MCF 10A (cell line): ENCODE data around the gene GABPA.

DNA sequence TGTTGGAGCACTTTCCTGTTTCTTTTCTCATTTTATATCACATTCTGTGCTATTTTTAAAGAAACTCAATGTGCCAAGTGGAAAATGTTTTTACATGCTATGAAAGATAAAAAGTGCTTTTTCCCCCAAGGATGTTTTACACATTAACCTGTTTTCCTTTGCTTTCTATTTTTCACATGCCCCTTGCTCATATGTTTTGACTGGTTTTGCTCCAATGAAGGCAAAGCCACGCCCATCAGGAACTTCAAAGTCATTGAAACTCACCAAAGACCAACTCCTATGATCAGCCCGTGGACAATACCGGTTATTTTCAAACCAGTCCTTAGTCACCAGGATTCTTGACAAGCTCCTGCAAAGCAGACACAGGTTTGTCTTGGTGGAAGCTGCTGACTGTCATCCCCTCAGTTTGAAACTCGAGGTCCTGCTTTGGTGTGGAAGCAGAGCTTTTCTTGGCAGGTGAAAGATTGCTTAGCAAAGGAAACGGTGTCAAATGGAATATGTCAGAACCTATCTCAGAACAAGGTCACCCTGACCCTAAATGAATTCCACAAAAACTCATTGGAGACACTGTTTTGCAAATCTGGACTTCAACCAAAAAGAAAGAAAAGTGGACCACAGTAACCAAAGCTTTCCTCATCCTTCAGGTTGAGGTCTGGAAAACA, 384.7 kb upstream of the CXADR start:
- PRO-cap: no peak
- RRBS: no CpG with 5 or more reads among the region's 5 CpGs

- PRO-cap: unidirectional peak, minus-strand start at chr21:17139895
- RRBS: no CpG with 5 or more reads among the region's 6 CpGs
Observed at GRCh38 chr21:17139560-17140024, 373.3 kb upstream of the CXADR start.

GRCh38 chr21:17429048-17429379, 83.8 kb upstream of the CXADR start:
- PRO-cap: no peak
- RRBS: no CpG with 5 or more reads among the region's 5 CpGs

- PRO-cap: no peak
- RRBS: no CpG with 5 or more reads among the region's 7 CpGs
Observed at GRCh38 chr21:17463296-17463776, 49.5 kb upstream of the CXADR start.

- PRO-cap: bidirectional peak, plus-strand start at chr21:17513425, minus-strand start at chr21:17513389
- RRBS: under 1% methylated on average over 17 of the region's 48 CpGs
Observed at GRCh38 chr21:17513146-17513596, 328 bp downstream of the CXADR start.

DNA sequence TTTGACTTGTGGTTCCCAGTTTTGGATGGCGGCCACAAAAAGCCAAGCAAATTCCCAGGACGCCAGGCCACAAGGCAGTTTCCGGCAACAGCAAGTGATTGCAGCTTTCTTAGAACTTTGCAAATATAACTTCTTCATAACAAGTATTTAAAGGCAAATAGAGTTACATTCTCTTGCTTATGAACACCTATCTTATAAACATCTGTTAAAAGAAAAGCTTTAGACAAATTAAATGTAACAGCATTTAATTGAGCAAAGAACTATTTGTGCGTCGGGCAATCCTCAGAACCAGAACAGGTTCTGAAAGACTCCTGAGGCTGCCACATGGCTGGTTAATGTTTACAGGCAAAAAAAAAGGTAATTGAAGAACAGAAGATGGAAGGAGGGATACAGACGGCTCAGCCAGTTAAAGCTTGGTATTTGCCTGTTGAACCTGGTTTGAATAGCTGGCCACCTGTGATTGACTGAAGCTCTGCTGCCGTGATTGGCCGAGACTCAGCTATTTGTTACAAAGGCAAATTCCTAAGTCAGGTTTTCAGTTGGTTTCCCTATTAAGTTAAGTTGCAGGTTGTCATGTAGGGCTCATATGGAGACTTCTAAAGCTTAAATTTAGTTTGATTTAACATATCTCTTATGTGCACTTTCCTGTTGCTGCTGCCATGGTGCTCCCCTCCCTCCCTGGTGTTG, 80.7 kb downstream of the C21orf91 start:
- PRO-cap: no peak
- RRBS: no CpG with 5 or more reads among the region's 8 CpGs

DNA sequence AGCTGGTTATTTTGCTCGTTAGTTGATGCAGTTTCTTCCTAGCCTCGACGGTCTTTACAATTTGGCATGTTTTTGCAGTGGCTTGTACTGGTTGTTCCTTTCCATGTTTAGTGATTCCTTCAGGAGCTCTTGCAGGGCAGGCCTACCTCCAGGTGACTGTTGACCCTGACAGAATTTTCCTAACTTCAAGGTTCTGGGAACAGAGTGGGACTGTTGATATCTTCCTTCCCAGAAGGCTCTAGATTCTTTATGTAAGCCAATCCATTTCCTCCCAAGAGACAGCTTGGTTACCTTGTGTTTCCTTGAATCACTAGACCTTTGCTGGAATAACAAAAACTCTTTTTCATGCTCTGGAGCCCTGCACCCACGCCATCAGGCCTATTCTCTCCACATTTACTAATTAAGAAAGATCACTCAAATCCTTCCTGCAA, 67.0 kb downstream of the C21orf91 start:
- PRO-cap: no peak
- RRBS: no CpG with 5 or more reads among the region's 4 CpGs

DNA sequence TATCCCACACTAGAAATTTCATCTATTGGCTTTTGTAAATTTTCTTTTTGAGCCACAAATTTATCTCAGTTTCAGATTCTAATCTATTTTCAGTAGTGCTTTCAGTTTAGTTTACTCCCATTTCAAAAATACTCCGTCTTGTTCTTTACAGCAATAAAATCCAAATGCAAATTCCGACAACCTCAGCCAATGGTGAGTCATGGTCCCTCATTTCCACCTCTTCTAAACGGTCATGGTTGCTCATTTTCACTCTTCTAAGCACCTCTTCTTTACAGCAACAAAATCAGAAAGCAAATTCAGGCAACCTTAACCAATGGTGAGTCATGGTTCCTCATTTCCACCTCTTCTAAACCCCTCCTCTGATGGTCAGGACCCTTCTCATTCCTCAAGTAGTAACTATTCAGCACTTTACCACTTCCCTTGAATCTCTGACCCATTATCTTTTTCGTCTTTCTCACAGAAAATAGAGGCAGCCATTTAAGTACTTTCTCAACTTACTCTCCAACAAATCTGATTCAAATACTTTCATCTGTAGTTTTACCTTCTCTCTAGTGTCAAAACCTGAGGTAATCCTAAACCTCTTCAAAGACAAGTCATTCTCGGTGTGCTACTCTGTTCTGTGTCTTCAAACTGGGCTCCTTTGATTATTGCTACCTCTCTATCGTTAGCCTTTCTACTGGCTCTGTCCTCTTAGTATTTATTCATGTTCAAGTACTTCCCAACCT, 34.3 kb downstream of the C21orf91 start:
- PRO-cap: no peak
- RRBS: no CpG with 5 or more reads among the region's 6 CpGs

DNA sequence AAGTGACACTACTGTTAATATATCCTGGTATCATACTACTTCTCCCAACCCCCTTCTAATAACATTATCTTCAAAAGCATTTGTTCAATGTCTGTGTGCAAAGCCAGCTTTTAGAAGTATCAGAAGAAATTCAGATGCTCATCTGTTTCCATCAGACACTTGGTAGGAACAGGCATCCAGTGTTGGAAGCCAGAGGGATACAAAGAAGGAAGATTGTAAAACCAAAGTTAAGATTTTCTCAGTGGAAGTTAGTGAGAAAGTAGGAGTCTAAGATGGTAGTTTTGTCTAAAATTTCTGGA, 139.2 kb upstream of the C21orf91 start:
- PRO-cap: no peak

GRCh38 chr21:18443448-18444077, 40.0 kb upstream of the TMPRSS15 start:
- PRO-cap: no peak
- RRBS: 20% methylated on average over 1 of the region's 7 CpGs

- PRO-cap: no peak
- RRBS: no CpG with 5 or more reads among the region's 8 CpGs
Observed at GRCh38 chr21:18758985-18759412, 355.4 kb upstream of the TMPRSS15 start.

DNA sequence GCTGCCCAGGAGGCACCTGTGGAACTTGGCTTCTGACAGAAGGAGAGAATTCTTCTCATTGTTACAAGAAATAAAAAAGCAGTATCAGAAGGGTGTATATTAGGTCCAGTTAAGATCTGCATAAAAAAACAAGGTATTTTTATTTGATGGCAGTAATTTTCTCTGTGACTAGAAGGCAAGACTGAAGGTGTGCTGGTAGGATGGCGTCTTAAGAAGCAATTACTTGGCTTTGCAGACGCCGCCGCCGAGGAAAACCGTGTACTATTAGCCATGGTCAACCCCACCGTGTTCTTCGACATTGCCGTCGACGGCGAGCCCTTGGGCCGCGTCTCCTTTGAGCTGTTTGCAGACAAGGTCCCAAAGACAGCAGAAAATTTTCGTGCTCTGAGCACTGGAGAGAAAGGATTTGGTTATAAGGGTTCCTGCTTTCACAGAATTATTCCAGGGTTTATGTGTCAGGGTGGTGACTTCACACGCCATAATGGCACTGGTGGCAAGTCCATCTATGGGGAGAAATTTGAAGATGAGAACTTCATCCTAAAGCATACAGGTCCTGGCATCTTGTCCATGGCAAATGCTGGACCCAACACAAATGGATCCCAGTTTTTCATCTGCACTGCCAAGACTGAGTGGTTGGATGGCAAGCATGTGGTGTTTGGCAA, 454.1 kb upstream of the TMPRSS15 start:
- PRO-cap: no peak
- RRBS: no CpG with 5 or more reads among the region's 16 CpGs

DNA sequence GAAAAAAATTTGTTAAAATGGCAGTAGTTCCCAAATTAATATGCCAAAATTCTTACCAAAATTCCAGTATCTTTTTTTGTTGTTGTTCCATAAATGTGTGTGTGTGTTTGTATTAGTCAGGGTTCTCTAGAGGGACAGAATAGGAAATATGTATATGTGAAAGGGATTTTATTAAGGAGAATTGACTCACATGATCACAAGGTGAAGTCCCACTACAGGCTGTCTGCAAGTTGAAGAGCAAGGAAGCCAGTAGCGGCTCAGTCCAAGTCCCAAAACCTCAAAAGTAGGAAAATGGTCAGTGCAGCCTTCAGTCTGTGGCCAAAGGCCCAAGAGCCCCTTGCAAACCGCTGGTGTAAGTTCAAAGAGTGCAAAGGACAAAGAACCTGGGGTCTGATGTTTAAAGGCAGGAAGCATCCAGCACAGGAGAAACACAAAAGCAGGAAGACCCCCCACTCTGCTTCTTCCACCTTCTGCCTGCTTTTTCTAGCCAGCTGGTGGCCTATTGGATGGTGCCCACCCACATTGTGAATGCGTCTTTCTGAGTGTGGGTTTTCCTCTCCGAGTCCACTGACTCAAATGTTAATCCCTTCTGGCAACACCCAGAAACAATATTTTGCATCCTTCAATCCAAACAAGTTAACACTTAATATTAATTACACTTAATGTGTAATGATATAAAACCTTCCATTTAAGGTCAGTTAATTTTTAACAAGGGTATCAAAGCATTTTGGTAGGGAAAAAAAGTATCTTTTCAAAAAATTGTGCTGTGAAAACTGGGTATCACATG, 2222.6 kb downstream of the MRPL39 start:
- PRO-cap: no peak
- RRBS: no CpG with 5 or more reads among the region's 4 CpGs

- PRO-cap: bidirectional peak, plus-strand start at chr21:25457624, minus-strand start at chr21:25457498
- RRBS: no CpG with 5 or more reads among the region's 1 CpG
Observed at GRCh38 chr21:25457377-25457935, 149.8 kb downstream of the MRPL39 start.

- PRO-cap: no peak
- RRBS: no CpG with 5 or more reads among the region's 5 CpGs
Observed at GRCh38 chr21:25568105-25568695, 39.1 kb downstream of the MRPL39 start.

DNA sequence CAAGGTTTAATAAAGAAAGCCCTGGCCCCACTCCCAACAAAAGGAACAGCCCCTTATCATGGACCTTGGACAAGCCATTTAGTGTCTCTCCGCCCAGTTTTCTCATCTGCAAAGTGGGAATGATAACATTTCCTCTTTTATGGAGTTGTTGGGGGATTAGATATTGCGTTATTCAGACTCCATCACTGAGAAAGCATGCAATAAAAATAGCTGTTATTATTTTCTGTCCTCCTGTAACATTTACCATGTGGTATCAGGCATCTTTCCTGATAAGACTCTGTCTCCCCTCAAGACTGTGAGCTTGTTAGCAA, 1.3 kb upstream of the JAM2 start:
- PRO-cap: no peak
- RRBS: no CpG with 5 or more reads among the region's 2 CpGs

- PRO-cap: bidirectional peak, plus-strand start at chr21:25735012, minus-strand start at chr21:25734904; bidirectional peak, plus-strand start at chr21:25735370, minus-strand start at chr21:25735348
- RRBS: 1% methylated on average over 14 of the region's 49 CpGs
Observed at GRCh38 chr21:25734784-25735491, at the start of gene GABPA. Gene GABPA, plus strand, starts transcription at chr21:25734972.

DNA sequence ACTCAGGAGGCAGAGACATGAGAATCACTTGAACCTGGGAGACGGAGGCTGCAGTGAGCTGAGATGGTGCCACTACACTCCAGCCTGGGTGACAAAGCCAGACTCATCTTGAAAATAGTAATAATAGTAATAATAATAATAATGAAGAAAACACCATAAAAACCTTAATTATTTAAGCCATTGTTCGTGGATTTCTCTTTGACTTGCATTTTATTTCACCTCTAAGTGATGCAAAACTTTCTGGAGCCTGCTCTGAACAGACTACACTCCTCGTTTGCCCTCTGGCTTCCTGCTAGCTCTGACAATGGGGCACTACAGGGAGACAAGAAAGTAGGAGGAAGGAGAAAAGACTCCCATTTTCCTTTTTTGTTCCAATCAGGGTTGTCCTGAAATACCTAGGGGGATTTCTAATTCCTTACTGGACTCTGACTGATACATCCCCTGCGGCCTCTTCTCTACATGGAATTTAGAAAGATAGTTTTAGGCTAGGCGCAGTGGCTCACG, 95.7 kb downstream of the GABPA start:
- PRO-cap: no peak
- RRBS: no CpG with 5 or more reads among the region's 6 CpGs

DNA sequence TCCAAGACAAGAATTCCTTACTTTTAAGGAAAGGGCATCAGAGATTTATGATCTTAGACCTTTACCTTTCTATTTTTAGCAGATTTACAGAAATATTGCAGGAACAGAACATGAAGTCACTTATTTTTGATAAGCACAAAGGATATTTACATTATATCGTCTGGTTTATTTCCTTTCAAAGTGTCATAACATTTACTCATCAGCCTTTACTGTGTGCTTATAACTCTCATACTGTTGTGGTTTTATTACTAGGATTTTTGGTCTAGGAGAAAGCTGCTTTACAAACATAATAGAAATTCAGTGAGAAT, 47.6 kb downstream of the APP start:
- PRO-cap: no peak
- RRBS: no CpG with 5 or more reads among the region's 1 CpG

DNA sequence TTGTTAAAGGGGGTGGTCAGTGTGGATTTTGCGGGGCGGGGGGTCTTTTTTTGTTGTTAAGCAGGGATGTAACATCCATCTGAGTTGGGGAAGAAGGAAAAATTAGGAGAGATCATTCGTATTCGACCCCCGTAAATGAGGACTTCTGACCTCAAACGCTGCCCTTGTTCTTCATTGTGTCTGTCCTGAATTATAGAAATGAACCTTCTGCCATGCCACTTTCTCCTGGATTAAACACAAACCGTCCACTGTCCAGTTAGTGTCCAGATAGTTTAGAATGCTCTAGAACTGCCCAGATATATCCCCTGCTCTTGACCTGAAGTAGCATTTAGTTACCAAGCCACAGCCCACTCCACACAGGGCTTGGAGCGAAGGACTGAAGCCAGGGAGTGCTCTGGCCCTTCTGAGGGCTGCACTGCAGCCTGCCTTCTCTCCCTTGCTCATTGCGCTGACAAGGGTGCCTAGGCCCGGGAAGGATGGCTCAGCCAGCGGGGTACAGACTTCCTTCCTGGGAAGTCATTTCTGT, 985 bp upstream of the APP start:
- PRO-cap: no peak
- RRBS: no CpG with 5 or more reads among the region's 11 CpGs